SEM (cell line): Measurements from ENCODE around the gene LYRM7.

- PRO-cap, result bidirectional peak, plus-strand start at chr5:131171015, minus-strand start at chr5:131170706
Measured at GRCh38 chr5:131170395-131171446, at the start of gene LYRM7. Gene LYRM7 (plus strand): TSS chr5:131170944.

GRCh38 chr5:131266430-131266704 is 2.5 kb downstream of the CDC42SE2 start:
- PRO-cap, result no peak

DNA sequence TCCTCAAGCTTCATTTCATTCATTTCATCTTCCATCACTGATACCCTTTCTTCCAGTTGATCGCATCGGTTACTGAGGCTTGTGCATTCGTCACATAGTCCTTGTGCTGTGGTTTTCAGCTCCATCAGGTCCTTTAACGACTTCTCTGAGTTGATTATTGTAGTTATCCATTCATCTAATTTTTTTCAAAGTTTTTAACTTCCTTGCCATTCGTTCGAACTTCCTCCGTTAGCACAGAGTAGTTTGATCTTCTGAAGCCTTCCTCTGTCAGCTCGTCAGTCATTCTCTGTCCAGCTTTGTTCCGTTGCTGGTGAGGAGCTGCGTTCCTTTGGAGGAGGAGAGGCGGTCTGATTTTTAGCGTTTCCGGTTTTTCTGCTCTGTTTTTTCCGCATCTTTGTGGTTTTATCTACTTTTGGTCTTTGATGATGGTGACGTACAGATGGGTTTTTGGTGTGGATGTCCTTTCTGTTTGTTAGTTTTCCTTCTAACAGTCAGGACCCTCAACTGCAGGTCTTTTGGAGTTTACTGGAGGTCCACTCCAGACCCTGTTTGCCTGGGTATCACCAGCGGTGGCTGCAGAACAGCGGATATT is 72.9 kb downstream of the CDC42SE2 start:
- PRO-cap, result no peak

DNA sequence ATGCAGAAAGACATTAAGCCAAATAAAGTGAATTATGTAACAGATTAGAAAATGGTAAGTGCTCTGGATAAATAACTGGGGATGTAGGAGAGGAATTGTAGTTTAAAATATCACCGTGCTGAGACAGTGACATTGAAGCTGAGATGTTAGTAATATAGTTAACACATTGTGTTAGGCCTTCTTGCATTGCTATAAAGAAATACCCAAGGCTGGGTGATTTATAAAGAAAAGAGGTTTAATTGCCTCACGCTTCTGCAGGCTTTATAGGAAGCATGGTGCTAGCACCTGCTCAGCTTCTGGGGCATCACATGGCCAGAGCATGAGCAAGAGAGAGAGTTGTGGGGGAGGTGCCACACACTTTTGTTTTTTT is 134.9 kb downstream of the CDC42SE2 start:
- PRO-cap, result no peak

DNA sequence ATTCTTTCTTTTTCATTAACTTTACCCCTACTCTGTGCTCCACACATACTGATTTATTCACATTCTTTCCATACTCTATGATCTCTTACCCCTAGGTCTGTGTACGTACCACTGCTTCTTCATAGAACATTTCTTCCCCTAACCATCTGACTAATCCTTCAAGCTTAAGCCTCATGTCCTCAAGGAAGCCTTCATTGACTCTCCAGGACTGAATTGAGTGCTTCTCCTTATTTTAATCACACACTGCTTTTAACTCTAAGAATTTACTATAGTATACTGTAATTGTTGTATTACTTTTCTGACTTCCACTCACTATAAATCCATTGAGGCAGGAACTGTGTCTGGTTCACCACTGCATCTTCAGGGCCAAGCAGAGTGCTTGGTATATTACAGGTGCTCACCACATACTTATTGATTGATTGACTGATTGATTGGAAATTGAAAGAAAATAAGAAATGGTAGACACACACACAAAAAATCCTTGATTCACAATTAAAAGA is 79.6 kb upstream of the RAPGEF6 start:
- PRO-cap, result no peak

DNA sequence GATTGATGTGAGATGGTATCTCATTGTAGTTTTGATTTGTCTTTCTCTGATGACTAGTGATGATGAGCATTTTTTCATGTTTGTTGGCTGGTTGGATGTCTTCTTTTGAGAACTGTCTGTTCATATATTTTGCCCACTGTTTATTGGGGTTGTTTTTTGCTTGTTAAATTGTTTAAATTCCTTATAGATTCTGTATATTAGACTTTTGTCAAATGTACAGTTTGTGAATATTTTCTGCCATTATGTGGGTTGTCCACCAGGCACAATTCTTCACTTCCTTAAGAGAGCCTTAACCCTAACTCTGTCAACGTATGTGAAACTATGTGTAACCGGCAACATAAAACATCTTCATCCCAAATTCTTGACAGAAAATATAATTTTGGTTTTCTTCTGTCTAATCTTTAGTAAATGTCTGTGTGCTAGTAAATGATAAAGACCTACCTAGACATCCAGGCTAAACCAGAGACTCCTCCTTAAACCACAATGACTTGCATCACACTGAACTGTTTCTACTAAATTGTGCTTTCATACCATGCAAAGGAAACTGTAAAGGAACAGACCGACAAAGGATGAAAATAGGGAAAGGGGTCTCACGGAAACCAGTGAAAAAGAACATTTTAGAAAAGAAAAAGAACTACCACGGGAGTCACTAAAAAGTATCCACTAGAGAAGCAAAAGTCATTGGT is 49.7 kb downstream of the FNIP1 start:
- PRO-cap, result no peak

DNA sequence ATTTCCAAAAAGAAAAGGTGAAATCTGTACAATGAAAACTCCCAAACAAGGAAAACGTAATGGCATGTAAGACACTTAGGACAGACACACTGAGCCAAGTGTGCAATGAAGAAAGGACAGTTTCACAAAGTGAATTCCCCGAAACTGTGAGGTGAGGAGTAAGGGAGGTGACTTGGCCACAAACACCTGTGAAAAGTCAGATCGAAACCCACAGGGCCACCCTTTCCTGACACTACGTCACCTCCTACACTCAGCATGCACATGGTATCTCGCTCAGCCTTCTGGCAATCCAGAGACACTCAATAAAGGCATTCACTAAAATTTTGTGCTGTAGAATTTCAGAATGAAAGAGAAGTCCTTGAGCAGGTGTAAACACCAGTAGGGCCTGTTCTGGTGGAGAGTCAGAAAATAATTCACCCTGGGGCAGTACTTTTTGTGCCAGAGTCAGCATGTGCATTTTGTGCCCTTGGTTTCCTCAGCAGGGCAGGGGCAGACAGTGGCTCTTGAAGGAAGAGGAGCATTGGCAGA is 8.8 kb upstream of the ACSL6 start:
- PRO-cap, result no peak

DNA sequence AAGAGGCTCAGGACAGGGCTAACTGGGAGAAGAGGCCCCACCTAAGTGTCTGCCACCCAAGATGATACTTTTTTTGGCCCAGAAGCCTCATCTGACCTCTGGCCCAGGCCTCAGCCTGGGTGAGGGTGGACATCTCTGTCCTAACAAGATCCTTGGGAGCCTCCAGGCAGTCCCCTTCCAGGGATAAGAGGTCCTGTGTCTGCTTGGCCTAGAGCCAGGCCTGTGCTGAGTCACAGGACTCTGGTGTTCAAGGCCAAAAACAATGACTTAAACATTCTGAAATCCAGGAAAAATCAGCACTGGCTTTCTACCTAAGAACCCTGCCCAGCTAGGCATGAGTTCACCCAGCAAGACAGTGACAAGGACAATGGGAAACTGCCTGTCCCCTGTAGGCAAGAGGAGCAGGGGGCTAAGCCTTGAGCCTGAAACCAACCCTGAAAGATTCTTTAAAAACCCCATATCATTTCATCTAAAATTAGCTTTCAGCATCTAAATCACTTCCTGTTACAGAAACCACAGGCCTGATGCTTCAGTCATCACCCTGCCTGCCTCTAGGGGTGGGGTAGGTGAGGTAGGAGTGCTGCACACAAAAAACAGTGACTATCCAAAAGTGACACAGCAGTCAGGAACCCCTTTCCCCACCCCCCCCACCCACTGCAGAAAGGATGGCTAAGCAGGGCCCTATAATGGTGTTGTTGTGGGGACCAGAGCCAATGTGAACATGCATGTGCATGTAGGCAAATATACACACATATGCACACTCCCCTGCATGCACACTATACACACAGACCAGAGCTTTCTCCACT is 29.9 kb downstream of the CSF2 start:
- PRO-cap, result unidirectional peak, minus-strand start at position 448 of the sequence

DNA sequence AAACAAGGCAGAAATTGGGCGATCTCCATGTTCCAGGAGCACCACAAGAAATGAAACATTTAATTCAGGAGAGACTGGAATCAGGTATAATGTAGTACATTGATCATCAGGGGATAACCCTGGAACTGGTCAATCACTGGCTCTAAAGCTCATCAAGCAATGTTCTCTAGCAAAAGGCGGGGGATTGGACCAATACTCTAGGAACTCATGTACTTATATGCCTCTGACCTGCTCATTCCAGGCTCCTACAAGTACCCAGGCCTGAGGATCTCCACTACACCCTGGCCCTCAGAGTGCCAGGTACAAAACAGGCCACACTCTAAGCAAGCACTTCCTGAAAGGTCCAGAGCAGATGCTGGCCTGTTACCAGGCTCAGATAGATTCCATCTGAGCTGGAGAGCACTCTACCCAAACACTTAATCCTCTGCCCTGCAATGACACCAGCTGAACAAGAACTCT is 3.1 kb downstream of the P4HA2 start:
- PRO-cap, result no peak

- PRO-cap, result bidirectional peak, plus-strand start at chr5:132411926, minus-strand start at chr5:132411797
Measured at GRCh38 chr5:132411690-132411882, 42.1 kb downstream of the SLC22A5 start.

GRCh38 chr5:132417633-132418520 is 48.4 kb downstream of the SLC22A5 start:
- PRO-cap, result no peak

DNA sequence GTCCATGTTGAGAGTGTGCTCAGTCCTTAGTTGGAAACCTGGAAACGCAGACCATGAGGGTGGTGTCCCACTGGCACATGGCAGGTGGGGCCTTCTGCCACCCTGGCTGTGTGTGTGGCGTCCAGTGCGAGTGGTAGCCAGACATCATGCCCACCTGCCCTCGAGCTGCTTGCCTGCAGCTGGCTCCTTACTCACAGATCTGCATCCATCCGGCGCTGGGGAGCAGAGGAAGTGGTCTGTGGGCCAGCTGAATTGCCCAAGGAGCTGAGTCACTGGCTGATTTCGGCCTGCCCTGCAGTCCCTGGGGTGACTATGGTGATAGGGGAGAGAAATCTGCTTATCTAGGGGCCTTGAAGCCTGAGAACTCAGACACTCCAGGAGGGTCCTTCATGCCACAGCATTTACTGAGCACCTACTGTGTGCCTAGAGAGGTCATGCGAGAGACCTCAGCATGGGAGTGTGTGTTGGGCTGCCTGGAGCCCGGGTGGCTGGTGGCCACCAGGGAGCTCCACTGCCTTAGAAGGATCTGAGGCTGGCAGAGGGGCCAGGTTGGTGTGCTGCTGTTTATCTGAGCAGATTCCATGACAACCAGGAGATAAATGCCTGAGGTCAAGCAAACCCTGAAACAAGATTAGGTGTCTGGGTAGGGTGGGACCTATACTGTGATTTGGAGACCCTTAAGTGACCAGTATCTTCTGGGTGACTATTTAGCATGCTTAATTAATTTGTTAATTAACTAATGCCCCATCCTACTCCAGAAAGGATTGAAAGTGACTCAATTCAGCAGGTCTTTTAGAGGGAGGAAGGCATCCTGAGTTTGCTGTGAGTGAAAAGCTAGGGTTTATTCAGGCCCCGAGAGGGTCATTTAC is 57.2 kb downstream of the SLC22A5 start:
- PRO-cap, result bidirectional peak, plus-strand start at position 368 of the sequence, minus-strand start at position 135 of the sequence

DNA sequence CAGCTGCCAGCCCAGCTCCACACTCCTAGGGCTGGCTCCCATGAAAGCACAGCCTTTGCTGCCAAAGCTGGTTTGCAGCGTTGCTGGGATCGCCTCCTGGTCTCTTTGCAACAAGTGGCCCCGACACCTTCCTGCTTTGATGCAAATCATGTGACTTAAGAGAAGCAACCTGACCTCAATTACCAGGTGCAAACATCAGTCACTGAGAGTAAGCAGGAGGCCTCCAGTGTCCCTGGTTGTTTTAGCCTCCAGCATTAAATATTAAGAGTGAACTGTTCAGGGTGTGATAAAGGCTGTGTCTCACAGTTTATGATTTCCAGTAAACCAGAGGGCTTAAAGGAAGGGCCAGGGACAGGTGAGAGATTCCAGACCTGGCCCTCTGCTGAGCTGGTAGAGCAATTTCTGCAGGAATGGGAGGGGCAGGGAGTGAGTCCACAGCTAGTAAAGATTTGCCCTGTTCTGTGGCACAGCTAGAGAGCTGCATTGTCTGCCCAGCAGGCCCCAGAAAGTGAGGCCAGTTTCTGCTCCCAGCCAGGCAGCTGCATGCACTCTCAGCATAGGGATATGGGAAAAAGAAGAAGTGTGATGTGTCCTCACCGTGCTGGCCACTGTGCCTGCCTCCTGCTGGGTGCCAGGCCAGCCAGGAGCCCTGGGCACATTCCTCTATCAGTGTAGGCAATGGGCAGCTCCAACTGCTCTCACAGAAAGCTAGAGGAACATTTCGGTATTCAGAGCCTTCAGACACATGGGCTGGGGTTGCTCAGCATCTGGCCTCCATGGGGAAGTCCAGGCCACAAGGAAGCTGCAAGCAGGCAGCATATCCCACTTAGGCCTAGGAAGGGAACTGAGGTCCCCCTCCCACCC is 58.1 kb downstream of the SLC22A5 start:
- PRO-cap, result bidirectional peak, plus-strand start at position 205 of the sequence, minus-strand start at position 107 of the sequence

DNA sequence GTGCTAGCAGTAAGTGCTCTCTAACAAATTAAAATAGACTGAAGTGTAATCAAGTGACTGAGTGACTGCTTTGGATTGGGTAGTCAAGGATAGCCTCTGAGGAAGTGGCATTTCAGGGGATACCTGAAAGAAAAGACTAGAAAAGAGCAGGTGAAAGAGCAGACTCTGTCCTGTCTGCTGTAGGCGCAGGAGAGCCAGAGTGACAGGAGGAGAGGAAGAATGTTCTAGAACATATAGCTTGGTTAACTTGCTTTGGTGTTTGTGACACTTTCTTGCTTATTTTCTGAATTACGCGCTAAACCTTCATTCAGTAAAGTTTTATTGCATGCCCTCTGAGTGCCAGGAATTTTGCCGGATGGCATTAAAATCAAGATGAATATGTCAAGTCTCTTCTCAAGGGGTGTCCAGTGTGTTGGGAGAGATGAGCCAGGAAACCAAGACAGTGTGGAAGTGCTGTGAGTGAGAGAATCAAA is 59.0 kb downstream of the SLC22A5 start:
- PRO-cap, result no peak

- PRO-cap, result no peak
Measured at GRCh38 chr5:132463860-132464189, 26.7 kb downstream of the IRF1 start.

GRCh38 chr5:132467515-132468278 is 22.9 kb downstream of the IRF1 start:
- PRO-cap, result no peak

- PRO-cap, result no peak
Measured at GRCh38 chr5:132471331-132472552, 18.8 kb downstream of the IRF1 start.

- PRO-cap, result no peak
Measured at GRCh38 chr5:132486841-132487352, 3.7 kb downstream of the IRF1 start.

DNA sequence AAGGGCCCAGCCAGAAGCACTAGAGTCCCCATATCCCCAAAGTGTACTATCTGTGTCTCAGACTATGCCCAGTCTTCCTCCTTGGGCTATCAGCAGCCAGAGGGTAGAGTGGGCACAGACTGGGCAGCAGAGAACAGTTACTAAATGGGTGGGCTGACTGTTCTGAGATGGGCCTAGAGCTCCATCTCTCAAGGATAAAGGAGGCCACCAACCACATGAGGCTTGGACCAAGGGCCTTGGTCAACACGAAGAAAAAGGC is 3.3 kb downstream of the IRF1 start:
- PRO-cap, result no peak

DNA sequence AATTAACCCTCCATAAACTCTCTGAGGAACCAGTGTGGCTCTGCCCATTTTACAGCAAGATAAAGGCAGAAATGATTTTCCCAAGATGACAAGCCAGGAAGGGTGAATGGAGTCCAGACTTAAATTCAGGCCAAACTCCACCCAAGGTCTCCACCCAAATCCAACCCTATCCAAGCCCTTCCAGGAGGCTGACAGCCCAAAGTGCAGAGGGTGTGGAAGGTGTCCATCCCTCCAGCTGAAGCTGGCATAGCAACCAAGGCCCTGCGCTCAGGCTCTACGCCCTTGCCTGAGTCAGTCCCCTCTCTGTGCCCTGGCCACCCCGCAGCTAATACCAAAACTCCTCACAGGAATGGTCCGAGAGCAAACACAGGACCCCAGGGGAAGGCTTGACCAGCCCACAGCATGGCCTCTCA is 2.2 kb downstream of the SEPTIN8 start:
- PRO-cap, result no peak